SK-MEL-5 (cell line): Measurements from ENCODE around the genes EDNRA and LRBA.

GRCh38 chr4:146838189-146838771 lies 107.4 kb downstream of the TTC29 start:
RAMPAGE:
- cytosol, long total RNA: no peak
- long total RNA: no peak
- nucleus, long total RNA: no peak

RAMPAGE:
- cytosol, long total RNA: no peak
- long total RNA: no peak
- nucleus, long total RNA: no peak
Measured at GRCh38 chr4:147362767-147363581, 117.9 kb upstream of the EDNRA start.

RAMPAGE:
- cytosol, long total RNA: no peak
- long total RNA: no peak
- nucleus, long total RNA: no peak
Measured at GRCh38 chr4:147480283-147481226, at the start of gene EDNRA. Gene EDNRA, plus strand, starts transcription at chr4:147481097.

GRCh38 chr4:147753866-147754425 lies 22.1 kb downstream of the ARHGAP10 start:
RAMPAGE:
- cytosol, long total RNA: no peak
- long total RNA: no peak
- nucleus, long total RNA: no peak

RAMPAGE:
- cytosol, long total RNA: no peak
- long total RNA: no peak
- nucleus, long total RNA: no peak
Measured at GRCh38 chr4:147756066-147756321, 24.1 kb downstream of the ARHGAP10 start.

GRCh38 chr4:147776893-147777093 lies 44.9 kb downstream of the ARHGAP10 start:
RAMPAGE:
- cytosol, long total RNA: no peak
- long total RNA: no peak
- nucleus, long total RNA: no peak

RAMPAGE:
- cytosol, long total RNA: no peak
- long total RNA: no peak
- nucleus, long total RNA: no peak
Measured at GRCh38 chr4:147786293-147786703, 54.4 kb downstream of the ARHGAP10 start.

DNA sequence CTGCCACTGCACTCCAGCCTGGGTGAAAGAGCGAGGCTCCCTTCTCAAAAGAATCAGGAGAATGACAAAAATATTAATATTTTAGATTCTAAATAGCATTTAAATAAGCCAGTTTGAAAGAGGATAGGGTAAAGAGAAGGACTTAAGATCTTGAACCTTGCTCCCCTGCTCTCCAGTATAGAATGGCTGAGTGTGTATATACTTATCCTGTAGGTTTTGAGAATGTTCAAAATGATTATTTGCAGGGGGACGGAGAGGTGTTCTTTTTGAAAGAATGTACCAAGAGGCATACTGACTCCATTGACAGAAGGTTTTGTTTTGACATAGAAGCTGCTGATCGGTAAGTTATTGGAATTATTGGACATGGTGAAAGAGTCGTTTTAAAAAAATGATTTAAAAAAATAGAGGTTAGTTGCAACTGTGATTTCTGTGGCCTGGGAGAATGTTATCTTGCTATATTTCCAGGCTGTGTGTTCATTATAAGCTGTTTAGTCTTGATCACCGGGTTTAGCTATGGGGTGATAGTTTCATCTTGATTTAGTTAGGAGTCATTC lies 149.8 kb downstream of the ARHGAP10 start:
RAMPAGE:
- cytosol, long total RNA: no peak
- long total RNA: no peak
- nucleus, long total RNA: no peak

RAMPAGE:
- cytosol, long total RNA: no peak
- long total RNA: no peak
- nucleus, long total RNA: no peak
Measured at GRCh38 chr4:148166105-148166530, 276.1 kb downstream of the NR3C2 start.

DNA sequence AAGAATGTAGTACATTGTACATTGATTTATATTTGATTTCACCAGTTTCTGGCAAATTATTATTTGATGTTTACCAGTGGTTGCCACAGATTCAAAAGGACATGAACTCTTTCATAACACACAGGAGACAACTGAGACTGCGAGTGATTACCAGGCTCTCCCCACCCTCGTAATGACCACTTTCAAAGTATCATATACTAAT lies 158.5 kb downstream of the NR3C2 start:
RAMPAGE:
- cytosol, long total RNA: no peak
- long total RNA: no peak
- nucleus, long total RNA: no peak

RAMPAGE:
- cytosol, long total RNA: no peak
- long total RNA: no peak
- nucleus, long total RNA: no peak
Measured at GRCh38 chr4:148323160-148324178, 118.7 kb downstream of the NR3C2 start.

DNA sequence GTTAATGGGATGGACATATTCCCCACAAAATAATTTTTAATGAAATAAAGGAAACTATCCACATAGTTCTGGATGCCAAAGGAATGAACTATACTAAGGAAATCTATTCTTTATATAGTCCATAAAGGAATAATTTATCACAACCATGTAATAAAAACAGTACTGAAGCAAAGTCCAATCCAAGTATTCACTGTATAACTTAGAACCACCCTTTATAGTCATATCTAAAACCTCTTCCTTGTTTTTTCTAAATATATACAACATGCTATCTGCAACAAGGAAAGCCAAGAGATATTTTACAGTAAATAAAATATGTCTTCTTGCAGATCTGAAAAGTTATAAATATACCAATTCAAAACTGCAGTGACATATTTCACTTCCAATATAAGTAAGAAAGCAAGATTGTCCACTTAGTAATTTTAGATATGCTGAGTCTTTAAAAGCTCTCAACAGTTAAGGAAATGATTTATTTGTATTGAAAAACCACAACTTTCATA lies 8.1 kb downstream of the NR3C2 start:
RAMPAGE:
- cytosol, long total RNA: no peak
- long total RNA: no peak
- nucleus, long total RNA: no peak

DNA sequence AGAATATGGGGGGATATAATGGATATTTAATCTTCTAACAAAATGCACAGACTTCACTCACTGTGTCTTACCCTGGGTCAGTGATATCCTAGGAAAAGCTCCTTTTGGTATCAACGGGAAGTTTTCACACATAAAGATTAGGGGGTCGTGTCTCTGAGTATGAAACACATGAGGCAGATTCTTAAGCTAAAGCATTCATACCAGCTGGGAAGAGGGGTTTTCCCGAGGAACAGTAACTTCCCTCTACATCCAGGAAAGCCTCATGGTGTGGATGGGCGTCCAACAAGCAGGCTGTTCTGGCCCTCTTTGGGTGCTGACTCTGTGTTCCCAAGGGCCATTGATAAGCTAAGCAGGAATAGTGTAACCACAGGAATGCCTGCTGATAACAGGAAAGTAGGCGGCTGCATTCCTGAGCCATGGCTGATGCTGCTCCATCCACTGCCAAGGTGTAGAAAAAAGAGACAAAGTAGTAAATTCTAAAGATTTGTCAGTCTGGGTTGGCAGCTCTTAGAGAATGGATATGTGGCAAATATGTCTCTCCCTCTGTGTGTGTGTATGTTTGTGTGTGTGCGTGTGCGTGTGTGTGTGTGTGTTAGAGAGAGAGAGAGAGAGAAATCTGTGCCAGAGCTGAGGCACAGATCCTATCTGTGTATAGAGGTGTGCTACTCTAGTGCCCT lies 352.9 kb upstream of the NR3C2 start:
RAMPAGE:
- cytosol, long total RNA: no peak
- long total RNA: no peak
- nucleus, long total RNA: no peak

DNA sequence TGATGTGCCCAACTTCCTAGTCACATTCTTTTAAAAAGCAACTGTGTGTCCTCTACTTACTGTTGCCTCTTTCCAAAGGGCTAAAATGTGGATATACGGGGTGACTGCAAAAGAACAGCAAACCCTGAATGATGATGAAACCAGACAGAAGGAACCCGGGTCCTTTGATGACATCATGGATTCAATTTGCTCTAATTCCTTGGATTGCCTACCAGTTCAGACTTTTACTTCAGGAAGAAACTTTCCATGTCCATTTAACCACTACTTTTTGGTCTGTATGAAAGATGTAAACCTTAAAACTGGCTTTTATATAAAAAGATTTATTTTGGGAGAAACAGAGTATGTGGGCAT lies 190.9 kb upstream of the MAB21L2 start:
RAMPAGE:
- cytosol, long total RNA: no peak
- long total RNA: no peak
- nucleus, long total RNA: no peak

RAMPAGE:
- cytosol, long total RNA: no peak
- long total RNA: no peak
- nucleus, long total RNA: no peak
Measured at GRCh38 chr4:150395976-150396501, 185.9 kb upstream of the MAB21L2 start.

RAMPAGE:
- cytosol, long total RNA: no peak
- long total RNA: no peak
- nucleus, long total RNA: no peak
Measured at GRCh38 chr4:150852309-150852970, 162.6 kb downstream of the LRBA start.

GRCh38 chr4:151014872-151015508 lies at the start of gene LRBA:
Gene LRBA, minus strand, starts transcription at chr4:151015284.
RAMPAGE:
- cytosol, long total RNA: start-site peak on the minus strand at chr4:151015237-151015290, 91 and 101 reads in 2 replicates
- long total RNA: start-site peak on the minus strand at chr4:151015222-151015297, 138 and 21 reads in 2 replicates
- nucleus, long total RNA: start-site peak on the minus strand at chr4:151015221-151015289, 216 and 45 reads in 2 replicates

DNA sequence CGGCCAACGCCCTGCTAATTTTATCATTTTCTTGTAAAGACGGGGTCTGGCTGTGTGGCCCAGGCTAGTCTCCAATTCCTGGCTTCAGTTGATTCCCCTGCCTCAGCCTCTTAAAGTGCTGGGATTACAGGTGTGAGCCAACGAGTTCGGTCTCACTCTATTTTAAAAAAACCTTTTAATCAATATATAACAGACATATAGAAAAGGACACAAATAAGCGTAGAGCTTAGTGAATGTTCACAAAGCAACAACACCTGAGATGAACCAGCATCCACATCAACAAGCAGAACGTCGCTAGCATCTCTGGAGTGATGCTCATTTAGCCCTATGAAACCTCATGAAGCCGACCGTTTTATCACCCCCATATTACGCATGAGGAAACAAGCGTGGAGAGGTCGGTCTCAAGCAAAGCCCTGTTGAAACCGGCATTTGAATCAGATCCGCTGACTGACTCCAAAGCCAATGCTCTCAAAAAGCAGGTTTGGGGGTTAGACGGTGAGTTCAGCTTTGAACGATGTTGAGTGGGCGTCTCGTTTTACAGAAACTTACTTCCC lies 544 bp upstream of the RPS3A start:
RAMPAGE:
- cytosol, long total RNA: no peak
- long total RNA: no peak
- nucleus, long total RNA: no peak

DNA sequence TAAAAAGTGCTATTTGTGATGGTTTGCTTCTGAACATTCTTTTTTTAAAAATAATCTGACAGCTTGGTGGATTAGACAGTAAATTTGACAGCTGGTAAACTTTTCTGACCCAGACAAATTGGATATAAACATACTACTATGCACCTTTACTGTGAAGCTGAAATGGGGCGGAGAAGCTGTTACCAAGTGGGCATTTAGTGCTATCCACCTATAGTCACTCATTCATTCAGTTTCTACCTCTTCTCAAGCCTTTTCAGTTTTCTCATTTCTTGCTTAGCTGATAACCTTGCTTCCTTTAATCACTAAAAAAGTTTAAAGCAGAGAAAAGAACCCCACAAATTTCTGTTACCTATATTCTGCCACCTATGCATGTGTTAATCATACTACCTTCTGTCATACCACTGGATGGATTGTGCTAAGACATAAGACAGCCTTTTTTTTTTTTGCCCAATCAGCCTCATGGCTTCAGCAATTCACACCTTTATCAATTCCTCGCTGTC lies 5.2 kb downstream of the RPS3A start:
RAMPAGE:
- cytosol, long total RNA: no peak
- long total RNA: no peak
- nucleus, long total RNA: no peak

DNA sequence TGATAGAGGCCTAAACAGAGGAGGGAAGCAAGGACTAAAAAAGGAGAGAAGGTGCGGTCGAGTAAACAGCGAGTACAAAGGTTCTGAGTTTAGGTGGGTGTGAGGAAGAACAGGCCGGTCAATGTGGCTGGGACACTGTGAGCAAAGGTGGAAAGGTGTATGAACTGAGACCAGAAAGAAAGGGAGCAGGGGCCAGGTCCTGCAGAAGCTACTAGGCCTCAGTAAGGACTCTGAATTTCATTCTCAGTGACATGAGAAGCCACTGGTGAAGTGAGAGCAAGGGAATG lies 17.9 kb downstream of the PRSS48 start:
RAMPAGE:
- cytosol, long total RNA: no peak
- long total RNA: no peak
- nucleus, long total RNA: no peak